Measurements from ENCODE around the genes EIF4G2 and ZBED5.

GRCh38 chr11:10807374-10808335, 1.1 kb downstream of the EIF4G2 start:
- RRBS, result 3% methylated on average over 16 of the region's 52 CpGs

GRCh38 chr11:10808336-10809033, at the start of gene EIF4G2:
Gene EIF4G2, minus strand, starts transcription at chr11:10808926.
- RRBS, result 4% methylated on average over 1 of the region's 63 CpGs

- RRBS, result no CpG with 5 or more reads among the region's 40 CpGs
Observed at GRCh38 chr11:10857661-10858166, at the start of gene ZBED5. Gene ZBED5, minus strand, starts transcription at chr11:10858053.

- RRBS, result no CpG with 5 or more reads among the region's 12 CpGs
Observed at GRCh38 chr11:10911485-10912388, 53.9 kb upstream of the ZBED5 start.

DNA sequence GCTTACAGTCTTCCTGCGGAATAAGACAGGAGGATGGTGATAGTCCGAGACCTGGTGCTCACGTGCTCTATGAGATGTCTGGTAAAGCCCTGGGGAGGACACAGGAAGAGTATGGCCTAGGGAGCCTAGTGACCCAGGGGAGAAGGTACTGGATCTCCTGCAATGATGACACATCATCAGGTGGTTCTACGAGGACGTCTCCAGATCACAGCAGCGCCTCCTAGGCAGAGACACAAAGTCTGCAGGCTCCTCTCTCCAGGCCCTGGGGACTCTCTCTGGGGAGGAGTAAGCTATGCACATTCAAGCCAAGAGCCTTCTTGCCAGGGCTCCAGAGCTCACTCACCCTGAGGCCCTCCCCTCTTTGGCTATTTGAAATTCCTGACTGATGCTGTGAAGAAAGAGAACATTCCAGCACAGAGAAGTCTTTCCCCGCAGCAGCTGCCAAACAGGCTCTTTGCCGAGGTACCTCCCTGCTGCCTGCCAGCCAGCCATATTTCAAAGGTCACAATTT, 205.0 kb downstream of the CSNK2A3 start:
- RRBS, result no CpG with 5 or more reads among the region's 8 CpGs

GRCh38 chr11:11580453-11581132, 41.2 kb downstream of the GALNT18 start:
- RRBS, result no CpG with 5 or more reads among the region's 10 CpGs

DNA sequence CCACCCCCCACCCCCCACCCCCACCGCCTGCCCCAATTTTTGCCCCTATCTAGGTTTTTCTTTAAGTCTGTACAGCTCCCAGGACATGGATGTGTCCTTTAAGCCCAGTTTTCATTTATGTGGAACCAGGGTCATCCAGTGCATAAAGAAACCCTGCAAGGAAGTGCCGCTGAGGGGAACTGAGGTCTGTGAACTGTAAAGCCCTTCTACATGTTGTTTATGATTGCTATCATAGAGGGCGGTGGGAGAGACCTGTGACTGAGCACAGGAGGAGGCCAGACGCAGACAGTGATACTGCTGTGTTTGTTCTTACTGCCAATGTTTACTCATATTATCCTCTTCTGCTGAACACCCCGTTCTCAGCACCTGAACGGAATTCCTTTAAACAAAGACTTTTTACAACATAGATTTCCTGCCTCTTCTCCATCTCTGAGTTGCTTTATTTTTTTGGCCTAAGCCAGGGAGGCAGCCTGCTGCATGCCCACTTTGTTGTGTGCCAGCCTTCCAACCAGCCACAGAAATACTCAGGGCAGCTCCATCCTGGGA, 949 bp upstream of the GALNT18 start:
- RRBS, result no CpG with 5 or more reads among the region's 6 CpGs

DNA sequence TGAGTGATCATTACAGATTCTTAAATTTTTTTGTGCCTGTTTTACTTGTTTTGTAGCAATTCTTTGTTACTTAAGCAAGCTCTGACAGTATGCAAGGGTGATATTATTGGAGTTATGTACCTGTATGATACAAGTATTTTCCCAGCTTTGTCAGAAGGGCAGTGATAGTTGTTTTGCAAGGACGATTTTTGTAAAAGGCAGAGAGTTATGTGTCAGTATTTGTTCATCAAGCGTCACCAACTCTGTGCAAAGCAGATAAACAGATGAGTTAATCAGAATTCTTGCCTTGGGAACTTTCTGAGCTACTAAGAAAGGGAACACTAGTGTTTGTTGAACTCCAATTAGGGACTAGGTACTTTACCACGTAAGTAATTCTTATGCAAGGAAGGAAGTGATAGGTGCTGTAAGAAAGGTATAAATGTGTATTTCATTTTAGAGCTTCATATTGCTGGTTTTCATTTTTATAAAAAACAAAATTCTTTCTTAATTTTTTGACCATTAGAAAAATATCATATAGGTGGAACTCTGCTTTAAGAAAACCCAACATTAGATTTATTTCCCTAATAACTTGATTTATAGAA, 1.5 kb downstream of the USP47 start:
- RRBS, result no CpG with 5 or more reads among the region's 3 CpGs

GRCh38 chr11:11857540-11858045, 15.8 kb downstream of the USP47 start:
- RRBS, result no CpG with 5 or more reads among the region's 6 CpGs

DNA sequence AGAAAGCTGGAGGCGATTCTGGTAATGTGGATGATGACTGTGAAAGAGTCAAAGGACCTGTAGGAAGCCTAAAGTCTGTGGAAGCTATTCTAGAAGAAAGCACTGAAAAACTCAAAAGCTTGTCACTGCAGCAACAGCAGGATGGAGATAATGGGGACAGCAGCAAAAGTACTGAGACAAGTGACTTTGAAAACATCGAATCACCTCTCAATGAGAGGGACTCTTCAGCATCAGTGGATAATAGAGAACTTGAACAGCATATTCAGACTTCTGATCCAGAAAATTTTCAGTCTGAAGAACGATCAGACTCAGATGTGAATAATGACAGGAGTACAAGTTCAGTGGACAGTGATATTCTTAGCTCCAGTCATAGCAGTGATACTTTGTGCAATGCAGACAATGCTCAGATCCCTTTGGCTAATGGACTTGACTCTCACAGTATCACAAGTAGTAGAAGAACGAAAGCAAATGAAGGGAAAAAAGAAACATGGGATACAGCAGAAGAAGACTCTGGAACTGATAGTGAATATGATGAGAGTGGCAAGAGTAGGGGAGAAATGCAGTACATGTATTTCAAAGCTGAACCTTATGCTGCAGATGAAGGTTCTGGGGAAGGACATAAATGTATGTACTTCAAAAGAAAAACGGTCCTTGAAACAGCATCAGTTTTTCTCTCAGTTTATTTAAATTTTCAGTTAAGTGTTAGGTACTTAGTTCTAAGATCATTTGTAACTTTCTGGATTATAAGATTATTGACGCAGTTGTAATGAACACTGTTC, 65.7 kb downstream of the DKK3 start:
- RRBS, result no CpG with 5 or more reads among the region's 6 CpGs

- RRBS, result no CpG with 5 or more reads among the region's 9 CpGs
Observed at GRCh38 chr11:11967474-11968037, 40.9 kb downstream of the DKK3 start.

DNA sequence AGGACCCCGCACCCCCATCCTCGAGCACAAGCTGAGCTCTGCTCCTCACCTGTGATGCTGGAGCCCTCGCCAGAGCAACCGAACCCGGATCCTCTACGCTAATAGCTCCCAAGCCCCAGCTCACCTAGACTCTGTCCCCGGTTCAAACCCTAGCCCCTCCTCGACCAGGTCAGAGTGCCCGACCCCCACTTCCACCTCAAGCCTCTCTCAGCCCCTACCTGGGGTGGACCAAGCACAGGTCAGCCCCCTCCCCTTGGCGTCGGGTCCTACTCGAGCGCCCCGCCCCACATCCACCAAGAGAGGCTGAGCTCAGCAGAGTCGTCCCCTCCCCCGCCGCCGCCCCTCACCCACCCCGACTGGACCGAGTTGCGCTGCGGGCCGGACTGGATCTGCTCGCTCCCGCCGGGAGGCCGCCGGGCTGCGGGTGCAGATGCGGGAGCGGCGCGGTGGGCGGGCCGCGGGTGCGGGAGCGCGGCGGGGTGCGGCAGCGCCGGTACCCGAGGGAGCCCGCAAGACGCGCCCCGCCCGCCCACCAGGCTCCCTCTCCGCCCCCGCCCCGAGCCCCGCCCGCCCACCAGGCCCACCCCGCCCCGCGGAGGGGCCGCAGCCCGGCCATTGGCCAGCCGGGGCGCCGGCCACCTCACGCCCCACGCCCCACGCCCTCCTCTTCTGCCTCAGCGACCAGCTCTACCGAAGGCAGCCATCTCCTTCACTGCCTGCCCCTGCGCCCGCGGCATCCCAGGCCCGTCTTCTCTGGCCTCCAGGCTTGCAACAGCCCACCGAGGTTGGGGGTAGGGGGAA, 595 bp upstream of the DKK3 start:
- RRBS, result 4% methylated on average over 14 of the region's 72 CpGs

DNA sequence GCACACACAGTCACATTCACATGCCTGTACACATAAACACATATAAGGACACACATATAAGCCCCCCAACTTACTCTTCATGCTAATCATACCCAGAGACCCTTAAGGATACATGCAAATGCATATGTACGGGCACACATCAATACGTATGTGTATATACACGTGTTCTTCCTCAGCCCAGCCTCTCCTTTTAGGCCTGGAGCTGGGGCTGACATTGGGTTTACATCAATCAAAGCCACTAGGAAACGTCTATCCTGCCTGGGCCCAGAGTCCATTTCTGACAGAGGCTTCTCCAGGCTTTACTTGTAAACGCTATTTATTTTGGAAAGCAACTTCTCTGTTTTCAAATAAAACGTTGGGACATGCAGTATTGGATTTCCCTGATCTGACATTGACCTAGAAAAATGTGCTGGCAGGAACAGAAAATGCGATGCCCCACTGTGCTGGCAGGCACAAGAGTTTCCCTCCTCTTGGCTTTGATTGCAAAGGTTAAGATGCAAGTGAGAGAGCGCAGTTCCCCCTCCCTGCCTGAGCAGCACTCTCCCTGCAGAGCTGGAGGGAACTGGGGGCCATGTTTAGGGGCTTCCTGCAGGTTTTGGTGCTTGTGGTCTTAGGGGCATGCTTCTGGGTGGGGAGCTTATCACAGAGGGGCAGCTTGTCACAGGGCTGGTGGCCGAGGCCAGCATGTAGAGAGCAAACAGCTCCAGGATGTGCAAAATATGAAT, 42.0 kb upstream of the DKK3 start:
- RRBS, result no CpG with 5 or more reads among the region's 9 CpGs

GRCh38 chr11:12113022-12113792, 2.8 kb downstream of the MICAL2 start:
- RRBS, result no CpG with 5 or more reads among the region's 12 CpGs

DNA sequence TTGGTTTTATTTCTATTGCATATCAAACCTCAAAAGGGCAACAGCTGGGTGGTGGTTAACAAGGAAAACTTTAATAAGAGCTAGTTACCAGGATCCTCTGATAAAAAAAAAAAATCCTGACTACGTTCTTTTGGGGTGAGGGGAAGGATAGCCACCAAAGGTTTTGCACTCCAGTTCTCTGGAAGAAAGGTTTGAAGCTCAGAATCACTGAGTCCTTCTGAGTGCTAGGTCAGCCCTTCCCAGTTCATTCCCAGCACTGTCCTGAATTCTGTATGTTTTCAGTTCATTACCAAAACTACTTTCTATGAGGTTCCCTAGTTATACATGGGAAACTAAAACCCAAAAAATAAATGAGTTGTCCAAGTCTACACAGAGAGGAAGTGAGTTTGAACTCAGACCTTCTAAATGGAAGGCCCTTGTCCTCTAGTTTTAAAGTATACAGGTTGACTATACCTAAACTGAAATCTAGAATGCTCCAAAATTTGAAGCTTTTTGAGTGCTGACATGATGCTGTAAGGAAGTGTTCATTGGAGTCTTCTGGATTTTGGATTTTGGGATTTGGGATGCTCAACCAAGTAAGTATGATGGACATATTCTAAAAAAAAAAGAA, 47.3 kb downstream of the MICAL2 start:
- RRBS, result no CpG with 5 or more reads among the region's 1 CpG

DNA sequence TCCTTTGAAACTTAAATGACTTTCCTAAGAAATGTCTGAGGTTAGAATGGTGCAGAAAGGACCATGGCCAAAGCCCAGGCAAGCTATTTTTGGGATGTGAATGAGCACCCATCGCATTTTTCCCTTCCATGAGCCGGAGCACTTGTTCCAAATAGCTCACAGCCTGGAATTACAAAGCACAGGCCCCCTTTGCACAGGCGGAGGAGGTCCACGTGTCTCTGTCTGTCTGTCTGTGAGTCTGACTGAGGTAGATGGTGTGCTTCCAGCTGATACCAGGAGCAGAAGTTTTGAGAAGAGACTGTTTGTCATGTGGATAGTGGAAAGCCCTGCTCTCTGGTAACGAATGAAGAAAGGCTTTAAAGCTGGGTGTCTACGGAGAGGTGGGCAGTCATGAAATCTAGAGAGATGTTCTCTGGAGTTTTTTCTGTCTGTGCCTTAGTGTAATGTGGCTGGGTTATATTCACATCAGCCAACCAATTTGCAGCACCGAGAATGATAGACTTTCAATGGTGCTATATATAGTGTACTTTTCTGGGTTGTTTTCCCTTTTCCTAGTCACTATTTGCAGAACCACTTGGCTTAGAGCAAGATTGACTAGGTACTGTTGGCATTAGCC, 50.9 kb downstream of the MICAL2 start:
- RRBS, result no CpG with 5 or more reads among the region's 7 CpGs

DNA sequence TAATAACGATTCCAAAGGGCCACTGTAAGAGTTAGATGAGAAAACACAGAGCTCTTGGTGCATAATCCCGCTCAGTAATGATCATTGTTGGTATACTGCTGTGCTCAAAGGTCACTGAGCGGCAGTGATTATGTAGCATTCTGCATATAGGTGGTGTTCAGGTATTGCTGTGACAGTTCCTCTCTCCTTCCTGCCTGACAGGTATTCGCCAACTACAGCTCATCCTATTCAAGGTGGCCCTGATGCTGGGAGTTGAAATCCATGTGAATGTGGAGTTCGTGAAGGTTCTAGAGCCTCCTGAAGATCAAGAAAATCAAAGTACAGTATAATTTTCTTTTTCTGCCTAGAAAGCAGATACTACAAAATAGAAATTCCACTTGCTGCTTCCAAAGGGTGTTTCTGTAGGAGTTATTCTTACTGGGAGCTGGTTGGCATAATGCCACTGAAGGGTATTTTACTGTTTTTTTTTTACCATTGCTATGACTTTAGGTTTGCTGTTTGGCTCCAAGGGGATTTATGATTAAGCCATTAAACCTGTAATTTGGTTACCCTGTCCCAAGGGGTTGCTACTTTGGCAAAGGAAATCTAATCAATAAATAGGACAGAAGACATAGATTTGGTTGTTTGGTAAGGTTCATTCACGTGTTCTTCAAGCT, 97.6 kb downstream of the MICAL2 start:
- RRBS, result no CpG with 5 or more reads among the region's 6 CpGs

GRCh38 chr11:12237618-12238158, 127.3 kb downstream of the MICAL2 start:
- RRBS, result no CpG with 5 or more reads among the region's 6 CpGs

DNA sequence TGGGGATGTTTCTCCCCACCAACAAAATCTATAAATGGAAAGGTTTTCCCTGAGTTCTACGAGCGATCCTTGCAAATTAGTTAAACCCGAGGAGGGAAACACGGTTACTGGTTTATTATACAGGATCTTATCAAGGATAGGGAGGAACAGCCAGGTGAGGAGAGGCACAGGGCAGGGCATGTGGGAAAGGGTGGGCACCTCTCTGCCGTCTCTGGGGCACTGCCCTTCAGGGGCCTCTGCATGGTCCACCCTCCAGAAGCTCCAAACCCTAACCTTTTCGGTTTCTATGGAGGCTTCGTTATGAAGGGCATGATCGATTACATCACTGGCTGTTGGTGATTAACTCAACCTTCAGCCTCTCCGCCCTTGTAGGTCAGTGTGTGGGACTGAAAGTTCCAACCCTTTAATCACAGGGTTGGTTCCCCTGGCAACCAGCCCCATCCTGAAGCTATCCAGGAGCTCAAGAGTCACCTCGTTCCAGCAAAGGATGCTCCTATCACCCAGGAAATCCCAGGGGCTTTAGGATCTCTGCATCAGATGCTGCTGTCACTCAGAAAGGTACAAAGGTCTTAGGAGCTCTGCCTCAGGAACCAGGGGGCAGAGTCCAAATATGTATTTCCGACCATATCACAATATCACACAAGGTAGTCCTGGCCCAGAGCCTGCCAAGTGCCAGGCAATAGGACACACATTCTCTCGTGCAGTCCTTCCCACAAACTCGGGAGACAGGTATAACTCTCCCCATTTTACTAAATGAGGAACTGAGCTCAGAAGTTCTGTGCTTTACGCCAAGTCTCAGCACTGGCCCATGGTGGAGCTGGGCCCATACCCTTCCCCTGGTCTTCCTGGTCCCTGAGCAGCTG, 123.6 kb upstream of the PARVA start:
- RRBS, result no CpG with 5 or more reads among the region's 14 CpGs

DNA sequence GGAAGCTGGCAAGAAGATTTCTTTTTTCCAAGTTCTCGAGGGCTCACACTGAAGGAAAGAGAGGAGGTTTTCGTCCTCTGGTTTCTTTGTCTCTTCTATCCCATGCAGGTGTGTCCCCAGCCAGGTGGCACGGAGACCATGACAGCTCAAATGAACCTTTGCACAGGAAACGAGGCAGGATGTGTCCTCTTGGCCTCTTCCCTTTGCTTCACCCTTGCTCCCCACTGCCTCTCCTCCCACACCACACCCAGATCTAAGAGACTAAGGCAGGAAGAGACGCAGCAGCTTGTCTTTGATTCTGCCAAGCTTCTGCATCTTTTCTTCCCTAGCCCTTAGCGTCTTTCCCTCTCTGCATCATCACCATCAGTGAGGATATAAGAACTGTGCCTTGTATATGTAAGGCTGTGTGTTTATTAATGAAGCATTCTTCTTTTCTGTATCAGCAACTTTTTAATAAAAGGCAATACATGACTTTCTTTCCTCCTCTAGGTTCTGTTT, 56.1 kb upstream of the PARVA start:
- RRBS, result no CpG with 5 or more reads among the region's 6 CpGs